ENCODE measurements around the genes OSER1 and CCN5.

GRCh38 chr20:41559519-41560174 is 58.5 kb downstream of the CHD6 start:
- PRO-cap, result no peak
- RAMPAGE, long total RNA, result no peak

- PRO-cap, result no peak
- RAMPAGE, long total RNA, result no peak
Measured at GRCh38 chr20:43457135-43457333, 662 bp upstream of the SRSF6 start.

- PRO-cap, result bidirectional peak, plus-strand start at chr20:43458407, minus-strand start at chr20:43458255
- RAMPAGE, long total RNA, result no peak
Measured at GRCh38 chr20:43458180-43458542, 465 bp downstream of the SRSF6 start.

DNA sequence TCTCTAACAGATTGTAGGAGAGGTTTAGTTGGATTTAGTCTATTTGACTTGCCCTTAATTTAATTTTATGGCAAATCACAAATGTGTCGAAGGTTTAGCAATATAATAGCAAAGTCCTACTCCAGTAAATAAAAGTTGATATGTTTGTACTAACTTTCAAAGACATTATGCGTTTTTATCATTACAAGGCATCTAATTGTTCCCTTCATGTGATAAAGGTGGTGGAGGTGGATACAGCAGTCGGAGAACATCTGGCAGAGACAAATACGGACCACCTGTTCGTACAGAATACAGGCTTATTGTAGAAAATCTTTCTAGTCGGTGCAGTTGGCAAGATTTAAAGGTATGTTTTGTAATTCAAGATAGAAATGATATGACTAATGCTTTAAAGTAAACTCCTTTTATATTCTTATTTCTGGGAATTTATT is 1.9 kb downstream of the SRSF6 start:
- PRO-cap, result no peak
- RAMPAGE, long total RNA, result no peak

DNA sequence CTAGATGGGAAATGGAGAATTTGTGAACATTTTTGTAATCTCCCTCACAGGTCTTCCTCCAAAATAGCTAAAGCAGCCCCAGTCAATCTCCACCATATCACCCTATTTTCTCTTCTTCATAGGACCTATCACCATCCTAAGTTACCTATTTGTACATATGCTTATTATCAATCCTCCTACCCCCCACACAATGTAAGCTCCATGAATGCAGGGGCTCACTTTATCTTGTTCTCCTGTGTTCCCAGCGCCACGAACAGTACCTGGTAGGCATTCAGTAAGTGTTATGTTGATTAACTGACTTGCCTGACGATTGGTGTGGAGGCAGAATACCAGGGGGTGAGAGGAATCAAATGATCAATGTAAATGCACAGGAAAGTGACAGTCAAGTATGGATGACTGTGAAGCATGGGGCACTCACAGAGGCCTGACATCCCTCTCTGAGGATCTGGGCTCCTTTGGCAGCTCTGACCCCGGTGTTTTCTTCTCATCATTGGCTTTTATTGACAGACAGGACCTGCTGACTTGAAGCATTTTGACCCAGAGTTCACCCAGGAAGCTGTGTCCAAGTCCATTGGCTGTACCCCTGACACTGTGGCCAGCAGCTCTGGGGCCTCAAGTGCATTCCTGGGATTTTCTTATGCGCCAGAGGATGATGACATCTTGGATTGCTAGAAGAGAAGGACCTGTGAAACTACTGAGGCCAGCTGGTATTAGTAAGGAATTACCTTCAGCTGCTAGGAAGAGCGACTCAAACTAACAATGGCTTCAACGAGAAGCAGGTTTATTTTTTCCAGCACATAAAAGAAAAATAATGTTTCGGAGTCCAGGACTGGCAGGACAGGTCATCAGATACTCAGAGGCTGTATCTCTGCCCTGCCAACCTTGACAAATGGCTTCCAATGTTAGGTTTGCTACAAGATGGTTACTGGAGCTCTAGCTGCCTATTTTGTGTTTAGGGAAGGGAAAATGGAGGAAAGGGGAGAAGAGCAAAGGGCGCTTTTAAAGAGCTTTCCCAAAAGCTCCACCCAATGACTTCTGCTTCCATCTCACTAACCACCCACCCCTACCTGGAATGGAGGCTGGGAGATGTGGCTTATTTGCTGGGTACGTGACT is 6.0 kb upstream of the IFT52 start:
- PRO-cap, result no peak
- RAMPAGE, long total RNA, result no peak

DNA sequence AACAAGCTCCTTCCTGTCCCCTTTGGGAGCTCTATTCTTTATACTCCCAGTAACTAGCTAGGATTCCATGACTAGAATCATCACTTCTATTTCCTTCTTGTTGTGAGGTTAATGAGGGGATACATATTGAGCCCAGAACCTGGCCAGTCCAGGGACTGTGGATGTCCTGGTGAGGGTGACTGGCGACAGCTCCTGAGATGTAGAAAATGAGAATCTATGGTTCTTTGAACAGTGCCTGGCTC is 21.9 kb upstream of the TOX2 start:
- PRO-cap, result no peak
- RAMPAGE, long total RNA, result no peak

DNA sequence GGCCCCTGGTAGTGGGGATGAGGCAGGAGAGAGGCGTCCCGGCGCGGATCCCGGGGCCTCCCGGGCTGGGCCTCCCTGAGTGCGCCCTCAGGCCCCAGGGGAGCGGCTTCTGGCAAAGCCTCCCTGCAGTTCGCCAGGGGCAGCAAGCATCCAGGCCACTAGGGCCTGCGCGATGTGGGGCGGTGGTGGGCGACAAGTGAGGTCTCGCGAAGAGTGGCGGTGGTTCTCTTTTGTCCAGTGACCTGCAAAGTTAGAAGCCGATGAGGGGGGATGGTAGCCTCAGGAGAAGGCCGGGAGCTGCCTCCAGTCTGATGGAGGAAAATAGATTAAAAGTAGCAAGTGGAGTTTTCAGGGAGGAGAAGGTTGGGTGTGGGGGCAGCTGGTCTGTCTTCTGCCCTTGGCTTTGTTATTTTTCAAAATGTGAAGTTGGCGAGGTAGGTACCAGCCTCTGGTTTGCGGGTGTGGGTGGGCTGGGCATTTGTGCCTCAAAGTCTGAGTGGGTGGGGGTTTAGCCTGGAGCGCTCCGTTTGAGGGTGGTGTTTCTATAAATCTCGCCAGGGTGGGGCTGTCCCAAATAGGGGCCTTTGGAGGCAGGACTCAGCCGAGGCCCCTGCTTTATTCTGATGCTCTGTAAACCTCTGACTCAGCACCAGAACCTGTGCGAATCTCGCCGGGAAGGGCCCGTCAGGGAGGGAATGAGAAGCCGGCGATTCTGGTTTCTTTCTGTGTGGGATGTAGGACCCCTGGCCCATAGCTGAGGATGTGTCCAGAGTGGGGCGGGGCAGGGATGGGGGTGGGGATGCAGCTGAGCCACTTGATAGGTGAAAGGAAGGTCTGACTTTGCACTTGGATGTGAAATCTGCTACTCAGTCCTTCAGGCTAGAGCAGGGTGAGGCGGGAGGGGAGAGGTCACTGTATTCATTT is 1.9 kb downstream of the TOX2 start:
- PRO-cap, result no peak
- RAMPAGE, long total RNA, result no peak

DNA sequence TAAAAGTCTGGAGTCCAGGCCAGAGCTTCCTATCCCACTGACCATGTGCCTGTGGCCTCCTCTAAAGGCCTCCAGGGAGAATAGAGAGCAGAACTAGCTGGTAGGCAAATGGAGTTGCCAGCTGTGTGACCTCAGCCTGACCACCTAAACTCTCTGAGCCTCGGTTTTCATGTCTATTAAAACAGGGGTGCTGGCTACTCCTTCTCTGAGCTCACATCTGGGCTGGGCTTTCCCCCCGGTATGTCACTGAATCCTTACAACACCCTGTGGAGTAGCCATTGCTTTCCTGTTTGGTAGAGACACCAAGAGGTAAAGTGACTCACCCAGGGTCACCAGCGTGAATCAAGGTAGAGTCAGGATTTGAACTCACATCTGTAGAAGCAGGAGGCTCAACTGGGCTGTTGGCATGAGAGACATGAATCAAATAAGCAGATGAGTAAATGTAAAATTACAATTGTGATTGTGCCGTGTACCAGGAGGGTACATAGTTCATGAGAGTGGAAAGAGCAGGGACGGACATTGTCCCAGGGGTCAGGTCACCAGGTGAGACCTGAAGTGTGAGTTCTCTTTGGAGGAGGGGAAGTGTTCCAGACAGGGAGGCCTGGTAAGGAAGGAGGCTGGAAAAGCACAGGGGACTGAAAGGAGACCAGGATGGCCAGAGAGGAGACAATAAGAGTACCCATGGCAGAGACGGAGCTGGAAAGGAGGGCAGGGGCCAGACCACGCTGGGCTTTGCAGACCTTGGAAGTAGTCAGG is 132.0 kb downstream of the JPH2 start:
- PRO-cap, result no peak
- RAMPAGE, long total RNA, result no peak

- PRO-cap, result unidirectional peak, minus-strand start at chr20:44210535; bidirectional peak, plus-strand start at chr20:44211102, minus-strand start at chr20:44210763
- RAMPAGE, long total RNA, result no peak
Measured at GRCh38 chr20:44210110-44210881, at the start of gene OSER1. Gene OSER1 (minus strand): TSS chr20:44210771.

DNA sequence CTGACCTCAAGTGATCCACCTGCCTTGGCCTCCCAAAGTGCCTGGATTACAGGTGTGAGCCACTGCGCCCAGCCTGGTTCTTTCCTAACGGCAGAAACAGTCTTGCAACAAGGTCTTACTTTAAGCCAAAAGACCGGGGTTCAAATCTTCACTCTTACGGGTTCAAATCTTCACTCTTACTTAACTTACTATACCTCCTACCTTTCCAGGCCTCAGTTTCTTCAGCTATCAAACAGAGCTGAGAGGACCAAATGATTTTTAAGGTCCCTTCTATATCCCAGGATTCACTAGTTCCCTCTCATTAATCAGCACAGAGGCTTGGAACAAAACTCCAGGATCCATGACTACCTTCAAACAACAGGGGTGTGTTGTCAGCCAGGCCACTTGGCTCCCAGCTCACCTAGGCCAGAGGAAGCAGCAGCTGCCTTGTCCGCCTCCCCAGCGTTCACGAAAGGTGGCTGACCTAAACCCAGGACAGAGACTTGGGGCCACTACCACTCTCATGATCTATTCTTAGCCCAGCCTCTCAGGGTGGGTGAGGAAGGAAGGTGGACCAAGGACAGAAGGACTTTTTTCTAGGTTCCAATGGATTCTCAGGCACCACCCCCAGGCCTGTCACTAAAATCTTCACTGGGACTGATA is 1.5 kb downstream of the FITM2 start:
- PRO-cap, result no peak
- RAMPAGE, long total RNA, result no peak

DNA sequence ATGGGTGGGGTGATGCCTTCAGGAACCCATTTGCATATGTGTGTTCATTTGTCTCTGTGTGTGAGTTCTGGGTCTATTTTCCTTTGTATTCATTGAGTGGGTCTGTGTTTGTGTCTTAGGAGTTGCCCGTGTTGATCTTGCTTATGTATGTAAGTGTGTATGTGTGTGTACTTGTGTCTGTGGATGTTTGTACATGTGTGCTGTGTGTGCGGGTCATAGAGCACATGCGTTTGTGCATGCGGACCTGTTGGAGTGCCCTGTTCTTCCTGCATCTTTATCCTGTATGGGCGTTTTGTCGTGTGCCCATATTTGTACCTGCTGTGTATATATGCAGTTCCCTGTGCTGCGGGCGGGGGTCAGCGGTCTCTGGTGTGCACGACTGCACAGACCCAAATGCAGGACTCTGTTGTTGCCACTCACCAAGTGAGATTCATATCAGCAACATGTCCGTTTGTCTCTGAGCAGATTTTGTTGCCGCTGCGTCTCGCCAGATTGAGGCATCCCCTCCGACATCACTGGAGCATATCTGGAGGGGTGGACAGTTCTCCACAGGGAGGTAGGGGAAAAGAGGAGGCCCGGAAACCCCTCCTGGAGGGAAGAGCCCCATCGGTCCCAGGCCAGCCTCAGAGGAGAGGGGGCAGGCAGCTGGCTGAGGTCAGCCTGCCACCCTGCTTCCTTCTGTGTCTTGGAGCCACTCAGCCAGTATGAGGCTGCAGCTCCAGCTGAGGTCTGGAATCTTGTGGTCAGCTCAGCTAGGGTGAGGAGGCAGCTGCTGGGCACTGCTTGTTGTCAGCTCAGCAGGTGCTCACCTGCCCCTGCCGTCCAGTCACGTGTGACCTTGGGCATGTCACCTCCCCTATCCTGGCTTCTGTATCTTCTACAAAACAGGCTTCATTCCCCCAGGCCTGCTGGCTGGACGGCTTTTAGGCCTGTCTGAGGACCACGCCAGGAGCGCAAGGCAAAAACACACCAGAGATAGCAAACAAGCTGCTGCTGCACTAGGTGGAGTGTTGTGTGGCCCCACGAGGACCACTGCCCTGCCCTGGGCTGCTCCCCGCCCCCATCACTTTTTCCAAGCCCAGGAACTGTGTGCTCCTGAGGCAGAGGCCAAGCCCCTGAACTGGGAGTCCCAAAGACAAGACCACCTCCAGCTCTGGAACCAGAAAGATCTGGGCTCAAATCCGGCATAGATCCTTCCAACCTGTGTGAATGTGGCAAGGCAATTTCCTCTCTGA is 47.0 kb downstream of the HNF4A start:
- PRO-cap, result no peak
- RAMPAGE, long total RNA, result no peak

GRCh38 chr20:44421685-44422726 is 53.7 kb upstream of the TTPAL start:
- PRO-cap, result no peak
- RAMPAGE, long total RNA, result no peak

DNA sequence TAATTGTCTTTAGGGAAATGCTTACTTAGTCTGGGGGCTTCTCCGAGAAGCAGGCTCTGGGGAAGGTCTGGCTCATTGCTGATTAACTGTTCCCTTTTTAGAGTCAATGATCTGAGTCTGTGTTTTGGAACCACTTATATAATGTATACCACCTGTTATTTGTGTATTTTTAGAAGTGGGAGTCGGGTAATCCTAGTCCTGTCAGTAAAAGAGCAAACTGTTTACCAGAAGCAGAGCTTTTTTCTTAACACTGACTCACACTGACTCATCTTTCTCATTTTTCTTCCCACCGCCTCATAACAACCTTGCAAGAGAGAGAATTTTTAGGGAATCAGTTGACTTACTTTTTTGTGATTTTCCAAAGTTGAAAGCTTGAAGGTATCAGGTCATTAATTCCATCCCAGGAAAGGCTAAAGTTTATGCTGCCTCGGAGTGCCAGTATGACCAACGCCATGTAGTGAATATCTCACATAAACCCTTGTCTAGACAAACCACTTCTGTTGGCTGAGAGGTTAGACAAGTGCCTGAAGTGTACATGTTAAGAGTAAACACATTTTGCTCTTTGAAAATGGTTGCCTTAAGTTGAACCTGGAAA is 29.4 kb upstream of the PKIG start:
- PRO-cap, result no peak
- RAMPAGE, long total RNA, result no peak

DNA sequence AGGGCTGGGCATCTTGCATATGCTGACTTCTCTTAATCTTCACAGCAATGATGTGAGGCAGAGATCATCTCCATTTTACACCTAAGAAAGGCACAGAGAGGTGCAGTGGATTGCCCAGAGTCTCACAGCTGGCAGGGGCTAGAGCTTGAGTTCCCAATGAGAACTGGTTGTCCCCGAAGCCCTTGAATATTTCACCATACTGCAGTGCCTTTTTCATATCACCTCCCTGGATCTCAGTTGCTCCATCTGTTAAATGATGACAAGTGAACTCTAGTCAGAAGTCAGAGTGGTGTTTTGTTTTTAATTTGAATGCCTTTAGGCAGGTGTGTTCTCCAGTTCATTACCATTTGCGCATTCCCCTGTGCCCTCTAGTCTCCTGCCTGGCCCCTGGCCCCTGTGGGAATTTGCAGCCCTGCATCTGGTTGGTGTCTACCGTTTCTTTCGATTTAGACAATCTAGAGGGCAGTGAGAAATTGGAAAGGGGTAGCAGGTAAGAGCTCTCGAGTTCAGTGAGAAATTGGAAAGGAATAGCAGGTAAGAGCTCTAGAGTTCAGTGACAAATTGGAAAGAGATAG is 3.1 kb downstream of the PKIG start:
- PRO-cap, result bidirectional peak, plus-strand start at position 453 of the sequence, minus-strand start at position 248 of the sequence
- RAMPAGE, long total RNA, result no peak

- PRO-cap, result no peak
- RAMPAGE, long total RNA, result no peak
Measured at GRCh38 chr20:44616592-44617153, 34.3 kb downstream of the PKIG start.

DNA sequence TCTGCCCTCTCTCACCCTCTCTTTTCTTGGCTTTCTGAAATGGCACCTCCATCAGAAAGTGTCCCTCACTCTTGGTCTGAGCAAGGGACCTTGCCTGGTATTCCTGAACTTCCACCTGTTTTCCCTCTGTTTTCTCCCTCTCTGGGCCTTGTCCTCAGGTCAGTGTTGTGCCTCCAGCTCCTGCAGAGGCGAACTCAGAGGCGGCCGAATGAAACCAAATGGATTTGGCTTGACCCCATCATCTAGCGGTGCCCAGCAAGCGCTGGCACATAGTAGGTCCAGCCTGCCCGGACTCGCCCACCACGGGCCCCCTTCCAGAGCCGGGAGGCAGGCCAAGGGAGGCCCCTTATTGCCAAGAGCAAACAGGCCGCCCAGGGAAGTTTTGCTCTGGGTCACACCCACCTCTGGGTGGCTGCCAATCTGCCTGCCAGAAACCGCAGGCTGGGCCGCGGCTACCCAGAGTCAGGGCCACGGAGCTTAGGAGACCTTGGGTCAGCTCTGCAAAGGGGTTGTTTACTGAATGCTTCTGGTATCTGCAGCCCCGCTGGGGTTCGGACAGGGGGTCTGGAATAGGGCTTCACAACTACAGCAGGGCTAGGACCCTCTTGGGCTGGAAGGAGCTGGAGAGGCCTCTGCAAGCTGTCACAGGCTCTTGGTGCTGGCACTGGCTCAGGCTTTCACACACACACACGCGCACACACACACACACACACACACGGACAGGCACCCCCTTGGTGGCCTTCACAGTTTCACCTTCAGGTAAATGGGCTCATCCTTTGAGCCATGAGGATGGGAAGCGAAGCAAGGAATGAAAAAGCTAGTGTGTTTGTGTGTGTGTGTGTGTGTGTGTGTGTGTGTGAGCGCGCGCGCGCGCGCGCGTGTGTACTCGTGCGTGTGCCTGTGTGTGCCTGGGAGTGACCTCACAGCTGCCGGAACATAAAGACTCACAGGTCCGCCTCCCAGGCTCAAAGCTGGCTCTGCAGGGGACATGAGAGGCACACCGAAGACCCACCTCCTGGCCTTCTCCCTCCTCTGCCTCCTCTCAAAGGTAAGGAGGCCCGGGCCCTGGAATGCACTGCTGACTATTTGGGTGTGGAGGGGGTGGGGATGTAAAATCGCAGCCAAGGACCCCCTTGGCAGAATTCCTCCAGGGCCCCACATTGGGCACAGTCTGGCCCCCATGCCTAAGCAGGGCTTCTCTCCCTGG is at the start of gene CCN5:
Gene CCN5 (plus strand): TSS at position 967 of the 1,207 bp plus-strand sequence.
- PRO-cap, result no peak
- RAMPAGE, long total RNA, result no peak

DNA sequence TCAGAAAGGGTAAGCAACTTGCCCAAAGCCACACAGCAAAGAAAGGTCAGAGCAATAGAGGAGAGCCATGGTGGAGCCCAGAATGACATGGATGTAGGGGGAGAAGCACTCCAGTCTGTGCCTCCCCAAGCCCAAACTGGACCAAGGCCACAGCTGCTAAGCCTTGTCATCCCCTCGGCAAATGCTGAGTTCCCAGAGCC is 857 bp downstream of the CCN5 start:
- PRO-cap, result no peak
- RAMPAGE, long total RNA, result no peak

DNA sequence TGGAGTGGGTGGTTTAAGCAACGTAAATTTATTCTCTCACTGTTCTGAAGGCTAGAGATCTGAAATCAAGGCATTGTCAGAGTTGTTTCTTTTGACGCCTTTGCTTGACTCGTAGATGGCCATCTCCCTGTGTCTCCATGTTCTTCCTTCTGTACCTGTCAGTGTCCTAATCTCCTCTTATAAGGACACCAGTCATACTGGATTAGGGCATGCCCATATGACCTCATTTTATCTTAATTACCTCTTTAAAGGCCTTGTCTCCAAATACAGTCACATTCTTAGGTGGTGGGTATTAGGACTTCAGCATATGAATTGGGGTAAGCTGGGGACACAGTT is 2.5 kb downstream of the STK4 start:
- PRO-cap, result no peak
- RAMPAGE, long total RNA, result no peak

GRCh38 chr20:45230563-45231056 is 9.4 kb downstream of the SEMG2 start:
- PRO-cap, result no peak
- RAMPAGE, long total RNA, result no peak

- PRO-cap, result no peak
- RAMPAGE, long total RNA, result no peak
Measured at GRCh38 chr20:45337390-45338214, 10.6 kb downstream of the SDC4 start.

All from OCI-LY7 (cell line).